ENCODE data around the gene PLD1.

DNA sequence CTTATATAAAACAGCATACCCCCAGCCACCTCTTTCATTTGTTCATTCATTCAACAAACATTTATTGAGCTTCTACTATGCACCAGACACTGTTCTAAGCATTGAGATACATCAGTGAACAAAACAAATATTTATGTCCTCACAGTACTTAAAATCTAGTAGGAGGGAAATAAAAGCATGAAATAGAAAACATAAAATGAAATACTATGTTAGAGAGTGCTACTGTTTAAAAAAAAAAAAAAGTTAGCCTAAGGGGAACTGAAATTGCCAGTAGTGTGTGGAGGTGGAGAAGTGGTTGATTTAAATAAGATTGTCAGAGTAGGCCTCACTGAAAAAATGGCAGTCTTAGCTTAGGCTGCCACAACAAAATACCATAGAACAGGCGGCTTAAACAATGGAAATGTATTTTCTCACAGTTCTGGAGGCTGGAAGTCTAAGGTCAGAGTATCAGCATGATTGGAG lies 23.3 kb upstream of the LRRC34 start:
- PRO-cap: no peak

- PRO-cap: no peak
Observed at GRCh38 chr3:170141339-170142071, 40.0 kb downstream of the PHC3 start.

GRCh38 chr3:170178662-170178954 lies 2.9 kb downstream of the PHC3 start:
- PRO-cap: no peak

DNA sequence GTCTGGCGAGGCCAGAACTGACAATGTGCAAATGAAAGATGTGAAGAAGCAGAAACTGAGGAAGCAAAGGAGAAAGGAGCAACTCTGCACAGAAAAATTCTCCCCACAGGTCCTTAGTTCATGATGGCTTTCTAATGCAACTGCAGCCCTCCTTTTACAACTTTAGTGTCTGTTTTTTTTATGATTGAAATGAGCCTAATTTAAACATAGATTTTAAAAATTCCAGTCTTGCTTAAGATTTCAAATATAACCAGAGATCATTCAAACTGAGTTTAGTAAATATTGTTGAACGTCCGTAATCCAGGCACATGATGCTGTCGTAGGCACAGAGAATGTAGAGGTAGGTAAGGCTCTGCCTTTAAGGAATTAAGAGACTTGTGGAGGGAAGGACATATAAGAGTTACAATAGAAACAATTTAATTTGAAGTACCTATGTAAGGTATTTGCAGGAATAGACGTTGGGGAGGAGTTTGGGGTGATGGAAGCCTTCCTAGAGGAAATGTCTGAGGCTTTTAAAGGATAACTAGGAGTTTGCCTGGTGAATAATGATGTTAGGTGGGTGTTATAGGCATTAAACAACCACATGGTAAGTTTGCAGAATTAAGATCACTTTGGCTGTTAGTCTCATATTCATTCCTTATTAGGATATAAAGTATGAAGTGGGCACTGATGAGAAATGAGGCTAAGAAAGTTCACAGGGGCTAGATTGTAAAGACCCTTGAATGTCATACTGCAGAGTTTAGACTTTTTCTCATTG lies 5.0 kb downstream of the PRKCI start:
- PRO-cap: no peak

DNA sequence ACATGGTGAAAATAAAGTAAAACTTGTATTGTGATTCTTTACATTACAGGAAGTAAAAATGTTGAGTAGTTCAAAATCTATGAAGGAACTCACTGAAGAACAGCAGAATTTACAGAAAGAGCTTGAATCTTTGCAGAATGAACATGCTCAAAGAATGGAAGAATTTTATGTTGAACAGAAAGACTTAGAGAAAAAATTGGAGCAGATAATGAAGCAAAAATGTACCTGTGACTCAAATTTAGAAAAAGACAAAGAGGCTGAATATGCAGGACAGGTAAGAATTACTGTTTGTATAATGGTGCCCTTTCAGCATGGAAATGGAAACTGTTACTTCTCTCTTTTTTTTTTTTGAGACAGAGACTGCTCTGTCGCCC lies 27.7 kb upstream of the CLDN11 start:
- PRO-cap: no peak

GRCh38 chr3:170689316-170689890 lies 103.5 kb upstream of the SLC7A14 start:
- PRO-cap: no peak

- PRO-cap: no peak
Observed at GRCh38 chr3:171110657-171110972, 84.1 kb upstream of the SLC2A2 start.

GRCh38 chr3:171157350-171157923 lies 130.9 kb upstream of the SLC2A2 start:
- PRO-cap: no peak

- PRO-cap: no peak
Observed at GRCh38 chr3:171339490-171340107, 120.6 kb downstream of the TNIK start.

GRCh38 chr3:171458983-171459917 lies 955 bp downstream of the TNIK start:
- PRO-cap: no peak

DNA sequence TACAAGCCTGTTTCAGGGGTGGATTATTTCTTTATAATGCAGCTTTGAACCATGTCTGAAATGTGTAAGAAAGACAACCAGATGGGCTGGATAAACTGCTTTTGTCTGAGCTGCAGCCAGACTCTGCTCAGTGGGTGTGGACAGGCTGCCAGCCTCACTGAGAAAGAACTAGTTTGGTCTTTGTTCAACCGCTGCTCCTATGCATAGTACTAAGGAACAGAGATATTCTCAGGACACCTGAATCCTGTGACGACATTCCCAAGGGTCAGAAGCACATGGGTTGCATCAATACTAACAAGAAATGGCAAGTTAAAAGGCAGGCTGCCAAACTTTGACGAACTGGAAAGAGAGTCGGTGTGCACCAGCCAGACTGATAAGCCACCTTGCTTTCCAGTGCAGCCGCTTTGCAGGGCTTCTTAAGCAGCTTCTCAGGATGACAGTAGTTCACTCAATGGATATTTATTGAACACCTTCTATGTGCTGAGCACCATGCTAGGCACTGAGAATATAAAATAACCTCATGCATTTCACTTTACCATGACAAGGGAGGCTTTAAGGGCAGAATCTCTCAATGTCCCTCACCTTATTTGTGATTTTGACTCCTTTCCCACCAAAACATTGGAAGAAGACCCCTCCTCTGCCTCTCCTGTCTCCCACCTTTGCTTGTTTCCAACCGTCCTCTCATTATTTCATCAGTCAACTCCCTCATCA lies 57.1 kb downstream of the PLD1 start:
- PRO-cap: bidirectional peak, plus-strand start at position 373 of the sequence, minus-strand start at position 170 of the sequence

DNA sequence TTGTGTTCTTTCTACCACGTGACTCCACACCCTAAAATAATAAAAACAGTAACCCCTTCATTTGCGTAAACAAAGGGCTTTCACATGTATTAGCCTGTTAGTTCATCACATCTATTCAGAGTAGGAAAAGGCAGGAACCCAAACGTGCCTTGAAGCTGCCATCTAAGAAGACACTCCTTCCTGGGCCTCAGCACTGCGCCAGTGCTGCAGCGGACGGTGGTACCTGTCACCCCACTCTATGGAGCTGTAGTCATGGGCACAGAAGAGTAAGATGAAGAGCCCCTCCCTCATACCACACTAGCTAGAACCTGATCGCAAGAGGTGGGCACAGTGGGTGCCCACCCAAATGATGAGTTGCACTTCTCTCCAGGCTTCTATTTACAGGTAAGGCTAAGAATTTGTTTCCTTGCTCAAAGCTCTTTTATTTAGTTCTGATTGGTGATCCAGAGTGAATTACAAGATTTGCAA lies 34.2 kb downstream of the PLD1 start:
- PRO-cap: no peak

GRCh38 chr3:171801930-171802589 lies 8.2 kb downstream of the PLD1 start:
- PRO-cap: no peak

DNA sequence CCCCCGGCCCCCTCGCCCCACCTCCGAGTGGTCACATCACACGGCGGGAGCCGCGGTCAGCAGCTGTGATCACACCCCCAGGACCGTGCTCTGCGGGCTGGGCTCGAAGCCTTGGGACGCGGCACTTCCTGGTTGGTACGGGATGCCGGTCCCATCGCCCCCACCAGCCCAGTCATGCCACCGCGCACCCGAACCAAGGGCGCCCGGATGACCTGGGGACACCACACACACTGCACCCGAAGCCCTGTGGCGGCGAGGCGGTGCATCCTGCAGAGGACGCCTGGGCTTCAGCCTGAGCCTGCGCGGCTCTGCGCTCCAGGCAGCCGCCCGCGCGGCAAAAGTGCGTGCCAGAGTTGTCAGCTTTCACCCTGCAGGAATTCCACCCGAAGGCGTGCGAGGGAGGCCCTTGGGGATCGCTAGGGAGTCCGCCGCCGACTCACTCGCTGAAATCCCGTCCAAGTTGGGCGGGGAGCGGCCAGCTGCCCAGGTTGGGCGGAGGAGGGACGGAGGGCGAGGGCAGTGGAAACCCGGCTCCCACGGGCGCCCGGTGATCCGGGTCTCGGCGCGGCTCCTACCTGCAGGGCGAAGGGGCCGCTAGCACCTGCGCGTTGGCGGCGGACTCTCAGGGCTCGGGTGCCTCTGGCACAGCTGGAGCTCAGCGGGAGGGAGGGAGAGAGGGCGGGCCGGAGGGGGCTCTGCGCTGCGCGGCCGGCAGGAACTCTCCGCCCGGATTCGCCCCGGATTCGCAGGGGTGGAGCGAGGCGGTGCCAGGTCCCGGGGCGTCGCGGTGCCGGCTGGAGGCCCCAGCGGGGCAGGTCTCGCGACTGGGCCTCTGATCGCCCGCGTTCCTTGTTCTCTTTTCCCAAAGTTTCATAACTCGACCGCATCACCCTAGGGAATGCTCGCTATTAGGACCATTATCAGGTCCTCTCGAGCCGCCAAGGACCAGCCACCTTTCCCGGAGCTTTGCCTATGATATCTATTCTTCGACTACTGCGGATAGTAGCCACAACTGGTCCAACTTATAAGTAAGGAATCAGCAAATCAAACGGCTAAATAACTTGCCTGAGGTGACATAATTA lies at the start of gene PLD1:
PLD1 (minus strand) TSS at position 660 of the 1,082 bp plus-strand sequence.
- PRO-cap: bidirectional peak, plus-strand start at position 272 of the sequence, minus-strand start at position 92 of the sequence; bidirectional peak, plus-strand start at position 386 of the sequence, minus-strand start at position 336 of the sequence; bidirectional peak, plus-strand start at position 486 of the sequence, minus-strand start at position 418 of the sequence; bidirectional peak, plus-strand start at position 770 of the sequence, minus-strand start at position 624 of the sequence

- PRO-cap: no peak
Observed at GRCh38 chr3:171840588-171841027, 2.5 kb upstream of the TMEM212 start.

DNA sequence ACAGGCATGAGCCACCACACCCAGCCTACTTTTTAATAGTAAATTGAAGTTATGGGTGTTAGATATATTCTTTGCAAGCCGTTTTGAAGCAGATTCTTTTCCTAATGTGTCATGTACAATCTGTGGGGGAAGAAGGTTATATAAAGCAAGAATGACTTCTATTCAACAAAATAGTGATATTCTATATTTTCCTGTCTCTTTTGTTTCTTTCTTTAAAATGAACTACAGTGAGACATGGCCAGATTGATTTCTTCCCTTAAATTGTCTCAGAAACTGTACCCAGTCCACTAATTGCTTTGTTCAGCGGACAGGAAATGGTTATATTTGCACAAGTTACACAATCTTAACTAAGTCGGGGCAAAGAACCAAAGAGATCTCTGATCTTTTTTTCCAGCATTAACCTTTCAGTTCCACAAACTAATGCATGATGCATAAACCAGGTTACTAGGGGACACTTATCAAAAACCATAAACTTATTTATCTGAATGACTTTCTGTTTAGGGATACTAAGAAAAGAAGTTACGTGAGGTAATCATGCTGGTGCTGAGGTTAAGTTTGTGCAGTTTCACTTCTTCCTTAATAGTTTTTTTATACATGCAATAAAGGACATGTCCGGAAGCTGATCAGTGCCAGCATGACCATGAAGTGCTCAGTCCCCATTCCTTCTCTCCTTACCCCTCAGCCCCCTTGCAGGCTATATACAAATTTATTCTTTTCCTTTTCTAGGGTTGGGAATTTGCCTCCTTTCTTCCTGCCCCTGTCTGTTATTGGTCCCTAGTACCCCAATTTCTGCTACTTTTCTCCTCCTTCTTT lies 22.3 kb downstream of the FNDC3B start:
- PRO-cap: no peak

DNA sequence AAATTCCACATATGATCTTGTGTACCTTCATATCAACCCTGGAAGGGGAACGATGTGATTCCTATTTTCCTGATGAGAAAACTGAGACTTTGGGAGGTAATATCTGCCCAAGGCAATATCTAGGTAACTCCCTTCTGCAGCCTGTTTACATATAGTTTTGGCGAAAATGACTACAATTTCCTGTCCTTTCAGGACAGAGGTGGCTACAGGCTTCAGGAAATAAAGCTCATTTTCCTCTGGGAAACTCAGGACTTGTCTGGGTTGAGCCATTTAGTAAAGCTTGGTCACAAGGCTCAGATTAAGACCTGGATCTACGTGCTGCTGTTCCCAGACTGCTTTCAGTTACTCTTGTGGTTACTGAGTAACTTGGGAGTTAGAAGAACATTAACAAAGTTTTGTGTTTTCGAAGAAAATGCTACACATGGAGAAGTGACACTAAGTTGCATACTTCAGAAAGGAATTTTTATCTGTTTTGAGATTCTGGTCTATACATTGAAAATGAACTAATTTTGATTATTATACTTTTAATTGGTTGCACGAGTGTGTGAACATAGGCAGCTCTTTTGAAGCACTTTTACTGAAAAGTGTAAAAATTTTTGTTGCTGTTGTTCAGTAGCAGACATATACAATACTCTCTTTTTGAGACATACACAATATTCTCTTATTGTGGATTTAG lies 27.1 kb downstream of the FNDC3B start:
- PRO-cap: bidirectional peak, plus-strand start at position 406 of the sequence, minus-strand start at position 334 of the sequence

DNA sequence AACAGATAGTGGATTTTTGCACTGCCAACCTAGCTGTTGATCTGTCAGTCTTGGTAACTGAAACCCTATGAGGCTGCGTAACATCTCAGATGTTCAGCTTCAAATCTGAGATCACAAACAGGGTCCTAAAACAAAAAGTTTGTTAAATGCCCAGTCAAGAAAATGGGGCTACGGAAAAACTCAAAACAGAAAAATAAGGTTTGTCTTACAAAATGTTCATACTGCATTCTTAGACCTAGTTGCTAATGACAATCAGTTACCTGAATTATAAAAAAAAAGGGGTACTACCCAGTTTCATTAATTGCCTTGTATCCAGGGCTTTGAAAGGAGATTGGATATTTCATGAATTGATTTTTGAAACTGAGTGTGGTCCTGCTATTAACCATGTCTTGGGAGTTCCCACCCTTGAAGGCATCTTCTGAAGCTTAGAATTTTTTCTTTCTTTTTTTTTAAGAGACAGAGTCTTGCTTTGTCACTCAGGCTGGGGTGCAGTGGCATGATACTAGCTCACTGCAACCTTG lies 40.5 kb downstream of the FNDC3B start:
- PRO-cap: no peak

DNA sequence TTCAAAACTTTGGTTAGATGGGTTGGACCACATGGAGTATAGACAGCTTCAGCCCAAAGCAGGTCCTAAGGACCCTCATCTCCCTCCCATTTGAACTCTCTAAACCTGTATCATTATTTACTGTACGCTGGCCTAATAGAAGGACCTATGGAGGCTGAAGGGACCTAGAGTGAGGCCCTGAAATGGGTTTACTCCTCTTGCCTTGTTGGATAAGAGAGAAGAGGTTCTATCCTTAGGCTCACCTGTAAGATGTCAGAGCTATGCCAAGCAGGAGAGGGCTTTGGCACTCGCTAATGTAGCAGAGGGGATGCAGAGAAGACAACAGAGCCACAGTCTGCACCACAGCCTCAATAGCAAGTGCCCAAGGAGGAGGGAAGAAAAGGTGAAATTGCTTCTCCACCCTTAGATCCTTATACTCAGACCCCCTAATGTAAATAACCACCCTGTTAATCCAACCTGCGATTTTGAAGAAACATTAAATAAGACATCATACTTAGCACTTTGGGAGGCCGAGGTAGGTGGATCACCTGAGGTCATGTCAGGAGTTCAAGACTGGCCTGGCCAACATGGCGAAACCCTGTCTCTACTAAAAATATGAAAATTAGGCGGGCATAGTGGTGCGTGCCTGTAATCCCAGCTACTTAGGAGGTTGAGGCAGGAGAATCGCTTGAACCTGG lies 71.1 kb downstream of the FNDC3B start:
- PRO-cap: no peak

DNA sequence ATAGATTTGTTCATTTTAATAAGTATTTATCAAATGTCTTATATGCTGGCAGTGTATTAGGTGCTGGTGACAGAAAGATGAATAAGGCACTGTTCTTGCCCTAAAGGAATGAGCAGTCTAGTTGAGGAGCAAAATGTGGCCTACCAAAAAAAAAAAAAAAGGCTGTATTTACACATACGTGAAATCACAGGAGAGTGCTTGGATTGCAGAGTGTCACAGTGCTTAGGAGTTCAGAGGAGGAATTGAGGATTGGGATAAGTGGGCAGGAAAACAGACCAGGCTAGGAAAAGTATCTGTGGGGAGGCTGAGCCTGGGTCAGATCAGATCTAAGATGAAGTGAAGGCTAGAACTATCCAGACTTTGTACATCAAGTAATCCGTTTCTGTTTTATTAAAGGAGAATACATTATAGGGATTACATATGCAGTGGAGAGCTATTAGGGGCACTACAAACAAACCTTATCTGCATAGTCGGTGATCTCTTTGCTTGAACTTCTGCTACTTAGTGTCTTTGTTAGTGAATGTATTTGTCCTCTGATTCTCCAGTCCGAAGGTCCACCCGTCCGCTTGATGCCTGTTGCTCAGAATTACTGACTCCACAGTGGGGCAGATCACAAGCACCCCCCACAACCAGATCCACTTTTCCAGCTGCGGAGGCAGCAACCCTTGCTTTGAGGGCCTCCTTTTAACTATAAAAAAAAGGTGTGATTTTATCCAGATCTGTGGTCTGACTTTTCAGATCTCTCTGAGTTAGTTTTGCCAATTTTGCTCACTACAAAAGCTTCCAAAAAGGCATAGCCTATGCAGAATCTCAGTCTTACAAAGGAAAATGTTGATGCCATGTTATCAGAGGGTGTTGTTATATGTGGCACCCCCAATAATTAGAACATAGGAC lies 80.1 kb downstream of the FNDC3B start:
- PRO-cap: no peak

Data from left lobe of liver (tissue), 1 donor.